Umbilical cord (tissue), 2 donors: Measurements from ENCODE around the genes CMPK1 and AGBL4.

DNA sequence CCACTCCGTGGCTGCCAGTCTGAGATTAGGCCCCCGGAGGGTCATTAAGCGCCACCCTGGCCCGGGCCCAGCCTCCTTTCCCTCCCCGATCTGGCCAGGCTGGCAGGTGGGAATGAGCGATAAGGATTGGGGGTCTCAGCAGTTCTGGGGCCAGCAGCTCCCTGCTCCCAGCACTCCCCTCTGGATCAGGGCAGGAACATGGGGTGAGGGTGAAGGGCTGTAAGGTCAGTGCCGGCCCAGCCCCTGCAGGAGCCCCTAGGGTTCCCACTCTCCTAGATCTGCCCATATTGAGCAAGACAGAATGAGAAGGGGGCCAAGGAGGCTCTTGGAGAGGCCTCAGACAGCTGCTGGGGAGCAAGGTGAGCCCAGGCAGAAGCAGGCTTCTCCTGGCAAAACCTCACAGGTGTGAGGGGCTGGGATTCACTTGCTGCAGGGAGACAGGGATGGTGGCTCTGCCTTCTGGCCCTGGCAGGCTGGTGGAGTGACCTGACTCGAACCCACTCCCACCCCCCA, 8.4 kb downstream of the PDZK1IP1 start:
- RAMPAGE, long total RNA, result no peak

- RAMPAGE, long total RNA, result no peak
Measured at GRCh38 chr1:47188602-47189083, 1.2 kb downstream of the PDZK1IP1 start.

GRCh38 chr1:47241384-47241936, 9.4 kb upstream of the TAL1 start:
- RAMPAGE, long total RNA, result no peak

- RAMPAGE, long total RNA, result no peak
Measured at GRCh38 chr1:47333420-47334406, at the start of gene CMPK1. TSS of gene CMPK1 (plus strand) at chr1:47333790.

- RAMPAGE, long total RNA, result no peak
Measured at GRCh38 chr1:47440611-47441116, 2.8 kb downstream of the FOXD2 start.

- RAMPAGE, long total RNA, result no peak
Measured at GRCh38 chr1:47701834-47702069, 263.9 kb downstream of the FOXD2 start.

- RAMPAGE, long total RNA, result no peak
Measured at GRCh38 chr1:47865686-47866449, 131.3 kb downstream of the TRABD2B start.

DNA sequence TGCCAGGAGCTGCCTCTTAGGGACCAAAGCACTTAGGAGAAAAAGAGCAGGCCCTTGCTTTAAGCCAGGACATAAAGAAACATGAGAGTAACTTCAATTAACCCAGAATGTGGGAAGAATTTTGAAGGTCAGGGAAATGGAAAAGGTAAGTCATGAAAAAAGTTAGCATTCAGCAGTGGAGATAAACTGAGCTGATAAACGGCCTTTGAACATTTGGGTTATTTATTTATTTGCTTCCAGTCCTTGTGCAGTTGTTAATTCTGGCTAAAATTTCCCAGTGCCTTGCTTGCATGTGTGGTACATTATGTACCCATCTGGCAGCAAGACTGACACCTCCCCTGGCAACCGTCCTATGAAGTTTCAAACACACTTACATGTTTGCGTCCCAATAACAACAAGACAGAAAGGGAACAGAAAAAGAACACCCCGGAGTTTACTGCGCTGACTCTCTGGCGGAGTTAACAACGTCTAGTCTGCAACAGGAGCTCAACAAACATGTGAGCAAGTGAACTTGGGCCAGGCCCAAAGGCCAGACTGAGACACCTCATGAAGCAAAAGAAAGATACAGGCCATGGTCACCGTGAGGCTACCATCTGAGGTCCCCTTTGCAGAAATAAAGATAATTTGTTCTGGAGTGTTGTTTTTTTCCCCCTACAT, 33.6 kb downstream of the TRABD2B start:
- RAMPAGE, long total RNA, result no peak

DNA sequence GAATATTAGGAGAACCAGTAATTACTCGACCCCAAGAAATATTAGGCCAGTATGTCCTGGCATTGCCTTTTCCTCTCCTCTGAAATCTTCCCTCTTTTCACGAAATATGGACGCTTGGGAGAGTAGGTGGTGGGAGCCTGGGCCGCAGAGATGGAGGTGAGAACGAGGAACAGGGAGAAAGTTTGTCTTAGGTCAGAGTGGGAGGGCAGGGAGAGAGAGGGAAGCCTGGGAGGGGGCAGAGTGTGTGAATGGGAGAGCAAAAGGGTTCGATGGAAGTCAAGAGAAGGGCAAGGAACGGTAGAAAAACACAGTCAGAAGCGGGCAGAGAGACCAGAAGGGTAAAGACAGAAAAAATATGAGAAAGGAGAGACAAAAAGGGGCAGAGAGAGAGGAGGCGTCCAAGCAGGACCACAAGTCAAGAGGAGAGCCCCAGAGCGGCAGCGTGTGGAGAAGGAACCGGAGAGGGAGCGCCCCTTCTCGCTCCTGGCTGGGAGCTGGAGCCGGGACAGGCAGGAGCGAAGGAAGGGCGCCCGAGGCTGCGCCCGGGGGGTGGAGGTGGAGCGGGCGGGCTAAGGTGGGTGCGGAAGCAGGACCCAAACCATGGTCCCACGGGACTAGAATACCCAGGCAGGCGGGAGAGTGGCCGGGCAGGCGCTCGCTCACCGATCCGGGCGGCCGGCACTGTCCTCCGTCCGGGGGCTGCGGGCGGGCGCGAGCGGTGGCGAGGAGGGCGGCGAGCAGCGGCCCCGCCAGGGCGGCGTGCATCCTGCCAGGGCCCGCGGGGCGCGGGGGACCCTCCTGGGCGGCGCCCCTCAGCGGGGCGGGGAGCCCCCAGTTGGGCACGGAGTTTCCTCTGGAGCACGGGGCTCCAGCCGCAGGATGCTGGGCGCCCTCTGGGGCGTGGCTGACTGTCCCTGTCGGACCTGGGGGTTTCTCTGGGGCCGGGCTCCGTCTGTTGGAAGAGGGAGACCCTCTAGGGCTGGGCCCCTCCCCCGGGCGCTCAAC, 858 bp downstream of the TRABD2B start:
- RAMPAGE, long total RNA, result no peak

- RAMPAGE, long total RNA, result no peak
Measured at GRCh38 chr1:48077873-48078304, 80.7 kb upstream of the TRABD2B start.

GRCh38 chr1:48239308-48240032, 17.0 kb downstream of the SLC5A9 start:
- RAMPAGE, long total RNA, result no peak

DNA sequence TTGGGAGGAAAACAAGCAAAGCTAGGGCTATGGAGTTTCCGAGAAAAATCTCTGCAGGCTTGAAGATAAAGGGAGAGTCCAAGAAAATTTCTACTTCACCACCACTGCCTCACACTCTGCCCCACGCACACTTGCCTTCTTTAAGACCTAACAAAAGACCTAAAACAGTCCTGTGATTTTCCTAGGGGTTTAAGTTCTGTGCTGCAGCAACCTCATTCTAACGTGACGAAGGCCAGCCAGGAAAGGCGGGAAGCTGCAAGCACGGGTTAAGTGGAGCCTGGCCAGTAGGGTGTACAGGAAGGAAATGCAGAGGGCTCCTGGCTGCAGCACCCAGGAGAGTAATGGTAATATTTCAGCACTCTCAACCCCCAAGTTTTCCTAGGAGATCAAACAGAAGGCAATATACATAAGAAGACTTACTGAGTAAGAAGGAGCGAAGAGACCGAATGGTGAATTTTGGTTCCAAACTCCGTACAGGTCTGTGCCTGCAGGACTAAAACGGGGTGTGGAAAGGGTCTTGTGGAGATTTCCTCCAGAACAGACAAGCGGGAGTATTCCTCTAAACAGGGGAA, 1.4 kb downstream of the SPATA6 start:
- RAMPAGE, long total RNA, result no peak

- RAMPAGE, long total RNA, result no peak
Measured at GRCh38 chr1:48526074-48526814, 54.2 kb upstream of the SPATA6 start.

DNA sequence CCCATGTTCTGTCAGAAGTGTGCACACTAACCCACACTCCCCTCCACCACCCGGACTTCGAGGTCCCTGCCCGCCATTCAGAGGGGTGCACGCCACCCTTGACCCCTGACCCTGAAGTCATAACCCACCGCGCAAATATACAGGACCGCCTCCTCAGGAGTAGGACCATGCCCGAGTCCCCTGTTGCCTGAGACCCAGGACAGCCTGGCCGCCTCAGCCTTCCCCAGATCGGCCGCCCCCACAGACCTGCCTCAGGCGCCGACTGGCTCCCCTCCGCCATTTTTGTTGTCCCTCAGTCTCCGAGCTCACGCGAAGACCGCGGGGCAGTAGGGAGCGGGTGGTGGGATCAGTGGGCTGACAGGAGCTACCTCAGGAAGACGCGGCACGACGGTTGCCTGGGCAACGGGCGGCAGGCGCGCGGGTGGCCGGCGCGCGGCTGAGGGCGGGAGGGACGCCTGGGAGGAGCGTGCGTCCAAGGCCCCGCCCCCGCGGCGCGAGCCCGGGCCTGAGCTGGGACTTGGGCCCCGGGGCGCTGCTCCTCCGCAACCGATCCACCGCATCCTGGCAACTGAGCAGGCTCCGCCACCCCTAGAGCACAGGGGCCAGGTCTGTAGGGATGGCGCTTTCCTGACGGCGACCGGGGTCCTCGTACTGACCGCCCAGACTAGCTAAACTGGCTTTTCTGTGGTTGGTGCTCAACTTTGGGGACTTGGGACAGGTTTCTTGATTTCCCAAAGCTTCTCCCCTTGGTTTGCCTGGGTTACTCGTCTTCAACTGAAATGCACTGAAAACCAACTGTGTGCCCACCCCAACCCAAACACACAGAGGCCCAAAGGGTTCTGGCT, at the start of gene AGBL4:
TSS of gene AGBL4 (minus strand) at position 438 of the 845 bp plus-strand sequence.
- RAMPAGE, long total RNA, result no peak

DNA sequence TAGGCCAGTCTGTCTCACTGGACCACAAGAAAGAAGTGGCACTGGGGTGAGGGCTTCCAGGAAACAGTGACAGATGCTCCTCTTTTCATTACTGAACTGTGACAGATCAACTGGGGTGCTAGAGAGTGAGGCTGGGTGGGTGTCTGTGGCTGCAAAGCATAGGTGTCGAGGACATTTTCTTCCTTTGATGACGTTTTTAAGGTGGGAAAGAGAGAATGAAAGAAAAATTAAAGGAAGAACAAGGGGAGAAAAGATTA, 27.7 kb upstream of the DMRTA2 start:
- RAMPAGE, long total RNA, result no peak

DNA sequence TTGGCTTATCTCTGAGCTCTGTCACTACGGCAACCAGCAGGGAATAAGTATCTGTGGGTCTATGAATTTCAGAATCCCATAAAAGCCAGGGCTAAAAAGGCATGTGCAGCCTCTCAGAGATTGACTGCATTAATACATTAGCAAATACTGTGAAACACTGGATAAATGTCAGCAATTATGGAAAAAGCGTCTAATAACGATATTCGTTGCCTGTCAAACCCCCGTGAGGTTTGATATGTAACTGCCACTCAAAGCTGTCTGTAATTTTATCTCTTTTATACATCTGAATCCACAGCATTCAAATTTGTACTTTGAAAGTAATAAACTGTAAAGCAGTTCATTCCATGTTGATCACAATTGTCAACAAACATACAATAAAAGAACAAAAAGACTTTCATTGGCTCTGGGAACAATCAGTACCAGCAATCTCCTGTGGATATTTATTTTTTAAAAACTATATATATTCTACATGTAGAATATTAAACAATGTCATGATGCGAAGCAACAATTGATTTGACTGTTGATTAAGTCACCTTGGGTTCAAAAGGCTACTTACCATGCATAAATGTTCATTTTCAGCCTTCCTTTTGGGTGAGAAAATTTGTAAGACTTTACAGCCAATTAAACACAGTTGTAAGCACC, 210.5 kb upstream of the DMRTA2 start:
- RAMPAGE, long total RNA, result no peak

- RAMPAGE, long total RNA, result no peak
Measured at GRCh38 chr1:50969490-50969894, 553 bp upstream of the CDKN2C start.

GRCh38 chr1:50976418-50977304, 6.6 kb downstream of the CDKN2C start:
- RAMPAGE, long total RNA, result no peak

DNA sequence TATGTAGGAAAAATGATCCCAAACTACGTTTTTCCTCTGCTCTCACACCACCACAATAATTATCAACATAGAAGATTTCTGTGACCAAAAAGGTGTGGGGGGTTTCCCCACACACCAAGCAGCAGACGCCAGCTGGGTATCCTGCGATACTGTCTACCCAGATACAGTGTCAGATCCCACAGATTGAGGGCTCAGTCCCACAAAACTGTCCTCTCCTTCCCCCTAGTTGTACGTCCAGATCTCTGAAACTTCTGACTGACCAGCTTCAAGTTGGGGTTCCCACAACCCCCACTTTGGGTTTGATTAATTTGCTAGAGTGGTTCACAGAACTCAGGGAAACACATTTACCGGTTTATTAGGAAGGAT, 25.8 kb upstream of the RNF11 start:
- RAMPAGE, long total RNA, result no peak

GRCh38 chr1:51236615-51237464, 767 bp downstream of the RNF11 start:
- RAMPAGE, long total RNA, result no peak